HGPS cell (cell line): Measurements from ENCODE around the gene ADAD2.

GRCh38 chr16:81520593-81520998 lies 76.0 kb downstream of the CMIP start:
- RRBS, result no CpG with 5 or more reads among the region's 4 CpGs

- RRBS, result no CpG with 5 or more reads among the region's 13 CpGs
Observed at GRCh38 chr16:81524057-81524818, 79.6 kb downstream of the CMIP start.

- RRBS, result no CpG with 5 or more reads among the region's 18 CpGs
Observed at GRCh38 chr16:81530208-81530727, 85.7 kb downstream of the CMIP start.

DNA sequence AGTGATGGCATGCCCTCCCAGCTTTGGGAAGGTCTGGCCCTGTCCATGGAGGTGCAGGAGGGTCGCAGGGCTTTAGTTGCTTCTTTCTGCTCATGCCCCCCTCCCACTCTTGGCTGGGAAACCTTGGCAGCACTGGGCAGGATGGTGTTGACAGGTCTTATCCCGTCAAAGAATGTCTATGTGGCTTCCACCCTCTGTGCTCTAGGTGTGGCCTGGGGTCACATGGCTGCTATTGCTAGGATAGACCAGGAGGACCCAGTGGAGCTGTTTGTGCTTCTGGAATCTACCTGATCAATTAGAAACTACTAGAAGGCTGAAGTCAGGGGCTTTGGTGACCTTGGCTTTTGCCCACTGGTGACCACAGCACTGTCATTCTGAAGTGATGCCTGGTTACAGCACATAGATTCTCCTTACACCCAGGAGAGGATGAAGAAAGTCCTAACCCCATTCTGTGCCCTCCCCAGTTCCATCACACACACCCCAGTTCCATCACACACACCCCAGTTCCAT lies 105.8 kb downstream of the CMIP start:
- RRBS, result no CpG with 5 or more reads among the region's 2 CpGs

DNA sequence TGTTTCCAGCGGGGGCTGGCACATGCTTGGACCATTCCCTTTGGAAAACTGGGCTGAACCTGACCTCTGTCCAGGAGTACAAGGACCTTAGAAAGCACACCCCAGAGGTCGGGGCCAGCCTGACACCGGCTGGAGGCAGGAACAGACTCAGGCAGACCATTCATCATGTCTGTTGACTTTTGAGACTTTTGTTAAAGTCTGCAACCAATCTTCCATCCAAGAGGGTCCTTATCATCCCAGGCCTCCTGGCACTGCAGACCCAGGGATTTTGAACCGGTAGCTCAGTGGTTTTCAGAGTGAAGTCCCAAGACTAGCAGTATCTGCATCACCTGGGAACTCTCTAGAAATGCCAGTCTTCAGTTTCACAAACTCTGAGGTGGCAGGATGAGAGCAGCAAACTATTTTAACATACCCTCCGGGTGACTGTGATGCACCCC lies 145.3 kb upstream of the PLCG2 start:
- RRBS, result 57% methylated on average over 1 of the region's 5 CpGs

DNA sequence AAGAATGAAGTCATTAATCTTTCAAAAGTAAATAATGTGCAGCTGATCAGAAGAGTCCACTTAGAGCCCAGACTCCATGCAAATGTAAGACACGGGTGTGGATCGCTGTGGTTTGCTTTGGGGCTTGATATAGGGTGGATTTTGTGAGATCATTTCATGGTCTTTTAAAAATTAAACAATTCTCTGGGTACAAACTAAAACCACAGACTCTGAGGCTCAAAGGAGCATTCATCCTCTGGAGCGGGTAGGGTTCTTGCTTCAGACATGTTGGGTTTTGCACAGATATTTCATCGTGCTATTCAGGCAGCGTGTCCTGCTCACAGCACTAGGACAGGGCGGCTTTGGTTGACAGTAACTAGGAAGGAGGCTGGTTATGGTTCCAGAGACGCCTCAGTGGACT lies 129.4 kb upstream of the PLCG2 start:
- RRBS, result no CpG with 5 or more reads among the region's 7 CpGs

DNA sequence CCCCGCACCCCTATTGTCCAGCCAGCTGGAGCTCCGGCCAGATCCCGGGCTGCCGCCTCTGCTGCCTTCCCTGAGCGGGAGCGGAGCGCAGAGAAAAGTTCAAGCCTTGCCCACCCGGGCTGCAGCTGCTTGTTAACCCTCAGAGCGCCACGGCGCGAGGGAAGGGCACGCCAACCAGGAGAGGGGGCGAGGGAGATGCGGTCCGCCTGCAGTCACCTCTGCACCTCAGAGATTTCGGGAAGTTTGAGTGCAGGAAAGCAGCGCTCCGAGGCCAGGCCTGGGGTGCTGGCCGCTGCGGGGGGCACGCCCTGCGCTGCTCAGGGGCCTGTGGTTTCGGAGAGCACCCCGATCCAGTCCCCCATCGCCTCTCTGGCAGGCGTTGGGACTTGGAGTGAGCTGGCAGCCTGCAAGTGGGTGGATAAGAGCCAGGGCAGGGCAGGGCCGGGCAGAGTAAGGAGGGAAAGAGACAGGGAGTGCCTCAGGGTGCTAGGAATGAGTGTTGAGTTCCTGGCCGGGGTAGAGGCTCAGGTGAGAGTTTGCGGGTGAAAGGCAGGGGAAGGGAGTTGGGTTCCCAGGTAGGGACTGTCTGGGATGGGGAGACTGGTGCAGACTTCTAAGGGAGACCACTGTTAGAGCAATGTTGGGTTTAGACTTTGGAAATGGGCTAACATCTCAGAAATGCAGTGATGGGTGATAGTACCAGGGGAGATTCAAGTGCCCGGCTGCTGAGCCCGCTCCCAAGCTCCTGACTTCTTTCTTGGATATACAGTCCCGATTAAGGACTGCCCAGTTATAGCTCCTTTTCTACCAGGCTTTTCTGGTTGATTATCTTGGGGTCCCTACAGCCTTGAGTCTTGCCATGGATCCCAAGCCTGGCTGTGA lies 1.3 kb downstream of the CDH13 start:
- RRBS, result 7% methylated on average over 10 of the region's 33 CpGs

GRCh38 chr16:82653336-82654560 lies 27.0 kb downstream of the CDH13 start:
- RRBS, result 39% methylated on average over 2 of the region's 11 CpGs

GRCh38 chr16:82701590-82702163 lies 74.9 kb downstream of the CDH13 start:
- RRBS, result no CpG with 5 or more reads among the region's 8 CpGs

DNA sequence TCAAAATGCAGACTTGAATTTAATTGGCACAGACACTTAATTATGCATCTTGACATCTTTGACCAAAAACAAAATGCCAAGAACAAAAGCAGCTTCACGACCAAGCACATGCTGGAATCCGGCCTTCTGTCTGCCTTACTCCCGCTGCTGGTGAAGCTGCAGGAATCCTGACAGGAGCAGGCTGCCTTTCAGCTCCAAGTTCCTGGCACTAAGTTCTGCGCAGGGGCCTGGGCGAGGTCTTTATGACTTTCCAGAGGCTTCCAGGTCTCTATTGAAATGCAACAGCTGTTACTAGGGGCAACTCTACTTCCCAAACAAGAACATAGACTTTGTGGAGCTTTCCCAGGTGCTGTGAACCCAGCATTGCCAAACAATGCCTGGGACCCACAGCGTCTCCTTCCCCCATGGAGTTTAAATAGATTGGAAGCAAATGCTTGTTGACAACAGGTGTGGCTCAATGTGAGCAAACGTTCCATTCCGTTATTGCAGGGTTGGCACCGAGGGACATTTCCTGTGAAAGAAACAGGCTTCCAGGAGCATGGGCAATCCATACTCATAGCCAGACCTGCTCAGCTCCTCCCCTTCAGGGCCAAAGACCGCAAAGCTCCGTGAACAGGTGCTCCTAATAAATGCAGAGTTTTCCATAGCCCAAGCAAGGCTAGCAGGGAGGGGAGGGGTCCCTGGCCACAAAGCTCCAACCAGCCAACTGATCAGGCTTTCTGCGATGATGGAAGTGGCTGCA lies 156.0 kb downstream of the CDH13 start:
- RRBS, result no CpG with 5 or more reads among the region's 12 CpGs

- RRBS, result 34% methylated on average over 2 of the region's 6 CpGs
Observed at GRCh38 chr16:83689442-83689925, 118.3 kb upstream of the HSBP1 start.

GRCh38 chr16:83717585-83718306 lies 90.0 kb upstream of the HSBP1 start:
- RRBS, result no CpG with 5 or more reads among the region's 13 CpGs

DNA sequence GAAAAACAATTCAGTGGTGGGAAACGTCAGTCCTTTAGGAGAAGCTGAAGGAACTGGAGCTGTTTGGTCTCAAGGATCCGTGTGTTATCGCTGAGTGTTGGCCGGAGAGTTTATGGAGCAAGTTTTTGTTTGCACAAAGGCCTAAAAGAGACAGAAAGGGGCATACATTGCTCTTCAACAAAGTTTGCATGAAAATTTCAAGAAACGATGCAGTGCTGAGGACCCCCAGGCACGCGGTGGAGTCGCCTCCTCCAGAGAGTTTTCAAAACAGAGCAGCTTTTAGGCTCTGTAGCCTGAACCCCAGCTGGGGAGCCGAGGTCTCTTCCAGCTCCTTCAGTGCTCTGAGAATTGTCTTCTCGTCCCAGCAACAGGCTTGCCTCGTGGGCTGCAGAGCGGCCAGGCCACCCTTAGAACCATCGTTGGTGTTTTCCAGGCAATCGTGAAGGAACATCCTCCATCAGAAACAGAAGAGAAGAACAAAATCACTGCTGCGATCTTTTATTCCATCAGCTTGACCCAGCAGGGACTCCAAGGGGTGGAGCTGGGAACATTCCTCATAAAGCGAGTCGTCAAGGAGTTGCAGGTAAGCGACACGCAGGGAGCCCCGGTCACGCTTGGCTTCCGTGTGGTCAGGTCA lies 13.0 kb downstream of the MLYCD start:
- RRBS, result no CpG with 5 or more reads among the region's 22 CpGs

DNA sequence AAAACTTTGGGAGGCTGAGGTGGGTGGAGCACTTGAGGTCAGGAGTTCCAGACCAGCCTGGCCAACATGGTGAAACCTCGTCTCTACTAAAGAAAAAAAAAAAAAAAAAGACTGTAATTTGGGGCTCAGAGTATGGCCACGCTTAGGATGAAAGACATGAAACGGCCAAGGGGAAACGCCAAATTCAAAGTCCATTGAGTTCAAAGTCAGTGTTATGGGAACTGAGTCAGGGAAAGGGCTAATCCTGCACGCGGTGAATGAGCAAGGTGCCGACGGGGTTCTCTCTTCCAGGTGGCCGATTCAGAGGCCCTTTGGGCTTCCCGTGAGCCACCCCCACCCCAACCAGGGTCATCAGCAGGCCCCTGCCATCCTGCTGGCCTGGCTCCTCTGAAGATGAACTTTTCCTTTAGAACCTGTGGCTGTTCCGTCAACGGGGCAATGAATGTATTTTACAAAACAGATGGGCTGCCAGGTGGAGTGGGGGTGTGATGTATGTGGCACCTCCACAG lies 7.4 kb upstream of the OSGIN1 start:
- RRBS, result no CpG with 5 or more reads among the region's 12 CpGs

GRCh38 chr16:84120734-84121656 lies 4.3 kb upstream of the MBTPS1 start:
- RRBS, result no CpG with 5 or more reads among the region's 30 CpGs

GRCh38 chr16:84190721-84191693 lies at the start of gene ADAD2:
Gene ADAD2 (plus strand): TSS chr16:84191157.
- RRBS, result 68% methylated on average over 4 of the region's 65 CpGs

GRCh38 chr16:84266188-84266804 lies 26.5 kb upstream of the KCNG4 start:
- RRBS, result no CpG with 5 or more reads among the region's 6 CpGs

DNA sequence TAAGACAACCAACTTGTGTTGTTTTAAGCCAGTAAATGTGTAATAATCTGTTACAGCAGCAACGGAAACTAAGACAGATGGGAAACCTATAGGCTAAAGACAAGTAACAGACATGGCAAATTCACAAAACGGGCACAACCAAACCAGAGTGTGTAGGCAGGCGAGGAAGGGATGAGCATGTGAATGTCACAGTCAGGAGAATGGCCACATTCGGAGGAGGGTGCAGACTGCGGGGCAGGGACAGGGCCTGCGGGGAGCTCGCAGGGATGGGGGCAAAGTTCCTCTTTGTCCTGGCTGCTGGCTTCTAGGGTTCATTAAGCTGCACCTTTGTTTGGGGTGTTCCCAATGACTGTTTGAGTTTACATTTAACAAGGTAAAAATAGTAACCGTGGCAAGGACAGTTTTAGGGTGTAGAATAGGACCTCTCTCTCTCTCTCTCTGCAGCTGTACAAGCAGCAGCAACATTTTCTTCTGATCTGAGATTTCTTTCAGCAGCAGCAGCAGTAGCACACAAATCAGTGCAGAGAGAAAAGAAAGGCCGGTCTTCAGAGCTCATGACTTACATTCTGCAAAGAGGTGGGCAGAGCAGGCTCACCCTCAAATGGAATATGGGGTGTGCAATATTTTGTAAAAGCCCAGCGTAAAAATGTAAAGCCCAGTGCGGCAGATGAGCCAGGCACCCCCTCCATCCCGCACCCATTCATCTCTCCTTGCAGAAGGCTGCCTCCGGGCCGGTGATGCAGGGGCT lies 18.1 kb upstream of the ATP2C2 start:
- RRBS, result no CpG with 5 or more reads among the region's 14 CpGs

DNA sequence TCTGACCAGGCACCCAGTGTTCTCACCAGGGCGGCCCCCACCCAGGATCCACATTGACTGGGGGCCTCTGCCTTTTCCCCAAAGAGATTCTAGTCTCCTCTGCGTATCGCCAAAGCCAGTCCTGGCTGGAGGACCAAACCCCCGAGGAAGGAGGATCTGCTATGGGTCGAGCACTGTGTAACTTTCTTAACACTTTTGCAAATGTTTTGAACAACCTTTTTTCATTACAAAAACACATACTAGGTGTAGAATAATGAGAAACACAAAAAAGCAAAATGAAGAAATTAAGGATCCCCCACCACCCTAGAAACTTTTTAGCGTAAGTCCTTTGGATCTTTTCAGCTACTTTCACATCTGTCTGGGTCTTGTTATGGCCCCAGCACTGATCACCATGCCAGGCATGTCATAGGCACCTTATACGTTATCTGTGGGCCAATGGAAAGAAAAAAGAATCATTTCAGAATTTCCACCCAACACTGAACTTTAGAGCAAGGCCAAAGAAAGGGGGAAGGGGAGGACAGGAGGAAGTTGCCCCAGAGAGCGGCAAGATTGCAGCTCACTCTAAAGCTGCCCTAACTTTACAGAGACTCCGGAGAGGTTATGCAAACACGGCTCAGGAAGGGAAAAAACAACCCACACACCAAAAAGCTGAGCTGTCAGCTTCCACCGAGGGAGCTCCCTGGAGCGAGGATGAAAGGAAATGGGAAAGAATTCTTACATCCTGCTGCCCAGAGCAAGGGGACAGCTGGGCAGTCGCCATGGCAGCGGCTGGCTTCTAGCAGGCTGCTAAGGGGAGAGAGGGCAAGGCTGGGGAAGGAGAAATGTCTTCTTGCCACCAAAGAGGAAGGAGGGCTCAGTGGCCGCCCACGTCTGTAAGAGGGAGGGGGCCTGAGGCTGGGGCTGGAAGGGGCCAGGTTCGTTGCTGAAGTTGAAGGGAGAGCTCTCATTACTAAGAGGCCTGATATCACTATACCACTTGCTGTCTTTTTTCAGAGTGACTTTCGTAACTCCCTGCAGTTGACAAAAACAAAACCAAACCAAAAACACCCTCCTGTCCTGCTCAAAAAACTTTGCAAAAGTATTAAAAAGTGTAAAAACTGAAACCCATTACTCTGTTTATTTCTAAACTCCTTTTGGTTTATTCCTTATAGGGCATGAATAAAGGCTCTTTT lies 18.3 kb downstream of the COTL1 start:
- RRBS, result no CpG with 5 or more reads among the region's 18 CpGs

- RRBS, result no CpG with 5 or more reads among the region's 13 CpGs
Observed at GRCh38 chr16:84607426-84608128, 10.3 kb downstream of the COTL1 start.